ENCODE data around the genes CBLIF, MS4A3, MS4A14 and MS4A5.

DNA sequence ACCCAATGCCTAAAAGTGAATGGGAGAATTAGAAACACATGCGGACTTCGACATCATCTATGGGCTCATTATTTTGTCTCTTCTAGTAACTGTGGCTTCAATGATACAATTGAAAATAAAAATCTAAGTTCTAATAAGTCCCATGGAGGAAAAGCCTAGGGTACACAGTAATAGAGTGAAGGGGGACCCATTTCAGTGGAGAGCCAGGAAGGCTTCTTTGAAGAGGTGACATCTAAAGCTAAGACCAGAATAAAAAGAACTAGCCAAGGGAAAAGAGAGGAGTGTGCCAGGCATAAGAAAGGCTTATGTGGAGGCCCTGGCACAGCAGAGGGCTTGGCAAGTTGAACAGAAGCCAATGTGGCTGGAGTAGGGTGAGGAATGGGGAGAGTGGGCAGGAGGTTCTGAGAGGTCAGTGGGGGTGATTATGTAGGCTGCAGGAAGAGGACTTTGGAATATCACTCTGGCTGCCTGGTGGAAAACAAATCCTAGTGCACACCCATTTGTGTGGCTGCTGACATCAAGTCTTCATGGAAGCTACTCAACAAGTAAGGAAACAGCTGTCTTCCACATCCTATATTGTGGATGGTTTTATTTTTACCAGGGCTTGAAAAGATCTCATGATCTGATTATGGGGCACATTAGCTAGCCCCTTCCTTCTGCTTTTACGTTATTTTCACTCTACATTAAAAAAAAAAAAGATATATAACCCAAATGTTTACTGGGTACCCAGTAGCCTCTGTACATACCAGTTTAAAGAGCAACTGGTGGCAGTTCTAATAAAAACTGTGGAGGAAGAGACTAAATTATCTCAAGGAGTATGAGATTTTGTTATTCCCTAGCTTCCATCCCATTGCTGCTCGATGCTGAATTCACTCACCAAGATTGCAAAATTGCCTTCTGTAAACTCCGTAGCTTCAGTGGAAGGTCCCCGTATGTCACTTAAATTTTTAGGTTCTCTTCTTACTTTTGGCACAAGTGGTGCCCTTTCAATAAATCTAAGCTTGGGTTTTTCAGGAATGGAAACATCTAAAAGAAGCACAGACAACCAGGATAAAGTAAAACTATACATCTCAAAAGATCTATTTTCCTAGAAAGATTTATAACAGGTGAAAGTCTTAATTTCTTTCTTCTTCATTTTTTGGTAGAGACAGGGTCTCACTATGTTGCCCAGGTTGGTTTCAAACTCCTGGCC lies 3.4 kb downstream of the MRPL16 start:
- RRBS, 2 experiments = no CpG with 5 or more reads among the region's 6 CpGs

DNA sequence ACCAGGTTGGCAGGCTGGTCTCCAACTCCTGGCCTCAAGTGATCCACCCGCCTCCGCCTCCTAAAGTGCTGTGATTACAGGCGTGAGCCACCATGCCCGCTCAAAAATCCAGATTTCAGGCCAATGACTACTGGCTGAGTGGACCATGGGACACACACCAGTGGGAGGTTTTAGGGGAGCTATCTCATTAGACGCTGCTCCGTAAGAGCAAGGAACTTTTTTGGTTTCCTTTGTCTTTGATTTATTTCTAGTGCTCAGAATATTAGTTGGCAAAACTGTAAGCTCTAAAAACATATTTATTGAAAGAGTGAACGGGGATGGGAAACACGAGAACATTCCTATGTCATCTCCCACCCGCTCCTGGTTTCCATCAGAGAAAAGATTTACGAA lies 1.1 kb downstream of the MRPL16 start:
- RRBS, 2 experiments = no CpG with 5 or more reads among the region's 10 CpGs

DNA sequence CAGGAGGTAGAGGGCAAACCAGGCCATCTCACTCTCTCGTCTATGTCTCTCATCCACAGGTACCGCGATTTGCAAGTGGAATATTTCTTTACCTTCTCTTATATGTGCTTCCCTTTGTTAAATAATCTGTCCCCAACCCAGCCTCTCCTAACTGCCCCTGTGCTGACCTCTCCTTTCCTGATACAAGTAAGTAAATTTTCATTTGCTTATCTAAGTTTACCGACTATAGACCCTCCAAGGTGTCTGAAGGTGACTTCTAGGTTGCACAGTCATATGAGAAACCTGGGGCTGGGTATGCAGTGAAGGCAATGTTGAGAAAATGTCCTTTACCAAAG lies at the start of gene CBLIF:
Gene CBLIF (minus strand): TSS at position 73 of the 335 bp plus-strand sequence.
- RRBS, 2 experiments = no CpG with 5 or more reads among the region's 4 CpGs

- RRBS, 2 experiments = no CpG with 5 or more reads among the region's 7 CpGs
Observed at GRCh38 chr11:60056547-60056975, at the start of gene MS4A3. MS4A3 (plus strand) TSS chr11:60056665.

GRCh38 chr11:60183519-60184272 lies 813 bp upstream of the MS4A6A start:
- RRBS, 2 experiments = no CpG with 5 or more reads among the region's 2 CpGs

DNA sequence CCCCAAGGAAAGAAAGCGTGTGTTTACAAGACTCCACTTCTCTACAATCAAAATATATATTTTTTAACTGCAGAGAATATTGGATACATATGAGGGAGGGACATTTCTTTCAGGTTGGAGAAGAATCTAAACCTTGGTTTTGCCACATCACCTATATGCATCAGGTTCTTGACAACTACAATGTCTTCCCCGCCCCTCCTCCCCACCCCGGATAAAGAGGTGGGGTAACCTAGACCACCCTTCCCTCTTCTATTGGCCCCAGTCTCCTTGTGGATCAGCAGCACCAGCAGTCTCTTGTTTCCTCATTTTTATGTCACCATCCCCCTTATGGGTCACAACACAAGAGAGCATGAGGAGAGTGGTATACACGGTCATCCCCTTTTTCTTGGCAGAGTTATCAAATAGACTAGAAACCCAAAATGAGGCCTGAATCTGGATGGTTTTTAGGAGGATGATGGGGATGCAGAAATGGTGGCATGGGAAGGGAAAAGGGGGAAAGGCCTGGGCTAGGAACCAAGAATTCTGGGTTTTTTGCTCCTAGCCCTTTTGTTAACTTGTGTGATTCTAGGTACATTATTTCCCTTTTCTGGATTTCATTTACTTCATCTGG lies 1.2 kb downstream of the MS4A4E start:
- RRBS, 2 experiments = no CpG with 5 or more reads among the region's 4 CpGs

DNA sequence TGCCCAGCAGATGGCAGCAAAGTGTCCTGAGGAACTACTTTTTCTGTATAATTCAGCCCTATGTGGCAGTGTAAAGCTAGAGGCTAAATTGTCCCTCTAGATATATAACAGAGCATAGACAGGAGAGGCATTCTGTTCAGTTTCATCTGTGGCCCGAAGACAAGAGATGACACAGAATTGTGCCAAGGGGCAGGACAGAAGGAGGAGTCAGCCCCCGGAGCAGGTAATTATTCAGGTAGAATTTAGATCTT lies 14.8 kb upstream of the MS4A7 start:
- RRBS, 2 experiments = no CpG with 5 or more reads among the region's 2 CpGs

DNA sequence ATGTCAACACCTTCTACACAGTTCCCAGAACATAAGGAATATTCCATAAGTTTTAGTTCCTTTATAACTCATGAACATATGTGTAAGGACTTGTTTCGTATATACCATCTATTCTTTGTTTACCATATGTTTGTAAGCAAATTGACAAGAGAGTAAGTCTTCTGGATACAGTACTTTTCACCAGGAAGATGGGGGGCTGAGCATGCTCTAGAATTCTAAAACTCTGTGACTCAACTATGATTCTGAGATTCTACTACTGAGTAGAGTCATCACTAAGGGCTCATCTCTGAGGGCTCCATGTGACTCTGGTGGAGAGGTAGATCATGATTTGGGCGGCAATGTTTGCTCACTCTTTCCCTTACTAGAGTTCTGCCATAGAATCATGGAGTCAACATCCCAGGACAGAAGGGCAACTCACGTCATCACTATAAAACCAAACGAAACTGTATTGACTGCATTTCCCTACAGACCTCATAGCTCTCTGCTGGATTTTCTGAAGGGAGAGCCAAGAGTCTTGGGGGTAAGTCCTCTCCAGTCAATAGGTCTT lies at the start of gene MS4A14:
Gene MS4A14 (plus strand): TSS at position 263 of the 547 bp plus-strand sequence.
- RRBS, 2 experiments = no CpG with 5 or more reads among the region's 4 CpGs

DNA sequence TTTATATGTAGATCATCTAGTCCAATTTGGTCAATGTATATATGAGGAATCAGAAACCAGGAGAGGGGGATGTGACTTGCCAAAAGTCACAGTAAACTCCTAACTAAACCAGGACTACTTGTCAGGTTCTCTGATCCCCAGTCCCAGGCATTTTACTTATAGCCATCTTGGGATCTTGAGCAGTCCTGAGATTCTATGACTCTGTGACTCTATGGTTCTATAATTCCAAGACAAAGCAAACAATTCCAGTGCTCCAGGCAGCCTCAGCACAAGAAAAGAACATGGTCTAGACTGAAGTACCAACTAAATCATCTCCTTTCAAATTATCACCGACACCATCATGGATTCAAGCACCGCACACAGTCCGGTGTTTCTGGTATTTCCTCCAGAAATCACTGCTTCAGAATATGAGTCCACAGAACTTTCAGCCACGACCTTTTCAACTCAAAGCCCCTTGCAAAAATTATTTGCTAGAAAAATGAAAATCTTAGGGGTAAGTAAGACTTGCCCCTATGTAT lies at the start of gene MS4A5:
Gene MS4A5 (plus strand): TSS at position 238 of the 518 bp plus-strand sequence.
- RRBS, 2 experiments = no CpG with 5 or more reads among the region's 4 CpGs

GRCh38 chr11:60711062-60711781 lies 11.8 kb downstream of the MS4A8 start:
- RRBS, 2 experiments = no CpG with 5 or more reads among the region's 5 CpGs

DNA sequence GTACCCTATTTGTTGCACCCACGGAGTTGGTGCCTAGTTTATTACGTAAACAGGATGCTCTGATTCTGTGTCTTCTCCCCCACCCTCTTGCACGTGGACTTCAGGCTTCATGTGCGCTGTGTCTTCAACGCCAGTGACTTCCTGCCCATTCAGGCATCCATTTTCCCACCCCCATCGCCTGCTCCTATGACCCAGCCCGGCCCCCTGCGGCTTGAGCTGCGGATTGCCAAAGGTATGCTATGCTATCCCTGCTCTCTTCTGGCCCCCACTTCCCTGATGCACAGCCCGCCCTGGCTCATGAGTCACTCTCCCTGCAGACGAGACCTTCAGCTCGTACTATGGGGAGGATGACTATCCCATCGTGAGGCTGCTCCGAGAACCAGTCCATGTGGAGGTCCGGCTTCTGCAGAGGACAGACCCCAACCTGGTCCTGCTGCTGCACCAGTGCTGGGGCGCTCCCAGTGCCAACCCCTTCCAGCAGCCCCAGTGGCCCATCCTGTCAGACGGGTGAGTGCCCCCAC lies 5.8 kb downstream of the ZP1 start:
- RRBS, 2 experiments = no CpG with 5 or more reads among the region's 17 CpGs

- RRBS, 2 experiments = no CpG with 5 or more reads among the region's 2 CpGs
Observed at GRCh38 chr11:60878774-60879272, 11.5 kb downstream of the ZP1 start.

GRCh38 chr11:60890545-60891391 lies 15.6 kb downstream of the PRPF19 start:
- RRBS, 2 experiments = no CpG with 5 or more reads among the region's 11 CpGs

DNA sequence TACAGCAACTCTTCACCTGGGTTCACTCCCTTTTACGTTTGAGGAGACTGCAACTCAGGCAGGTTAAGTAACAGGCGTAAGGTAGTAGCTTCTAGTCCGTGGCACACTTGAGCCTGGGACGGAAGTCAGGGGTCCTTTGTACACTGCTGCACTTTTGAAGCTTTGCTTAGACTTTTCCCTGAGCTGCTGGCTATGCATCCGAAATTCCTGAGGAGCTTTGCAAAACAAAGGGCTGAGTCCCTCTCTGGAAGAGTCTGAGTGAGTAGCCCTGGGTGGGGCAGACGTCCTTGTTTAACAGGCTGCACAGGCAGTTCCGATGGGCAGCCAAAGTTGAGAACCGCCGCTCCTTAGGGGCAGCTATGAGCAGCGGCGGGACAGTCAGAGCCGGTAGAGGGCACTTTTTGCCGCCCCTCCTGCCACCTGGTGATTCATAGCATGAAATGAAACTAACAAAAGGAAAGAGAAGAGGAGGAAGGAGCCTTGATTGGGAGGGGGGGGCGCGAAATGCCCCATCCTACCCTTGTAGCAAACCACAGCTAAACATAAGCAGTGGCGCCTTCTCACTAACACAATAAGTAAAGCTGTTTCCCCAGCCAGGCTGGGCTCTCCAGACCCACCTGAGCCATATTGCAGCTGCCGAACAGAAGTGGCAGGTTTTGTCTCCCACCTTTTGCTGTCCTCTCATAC lies 1.4 kb downstream of the TMEM109 start:
- RRBS, 2 experiments = no CpG with 5 or more reads among the region's 17 CpGs

- RRBS, 2 experiments = no CpG with 5 or more reads among the region's 11 CpGs
Observed at GRCh38 chr11:60925260-60925855, 1.1 kb downstream of the TMEM132A start.

- RRBS, 2 experiments = 75 to 85% methylated on average over 5 to 6 of the region's 23 CpGs
Observed at GRCh38 chr11:60927235-60928156, 3.2 kb downstream of the TMEM132A start.

GRCh38 chr11:60954260-60954823 lies 2.4 kb upstream of the SLC15A3 start:
- RRBS, 2 experiments = no CpG with 5 or more reads among the region's 8 CpGs

DNA sequence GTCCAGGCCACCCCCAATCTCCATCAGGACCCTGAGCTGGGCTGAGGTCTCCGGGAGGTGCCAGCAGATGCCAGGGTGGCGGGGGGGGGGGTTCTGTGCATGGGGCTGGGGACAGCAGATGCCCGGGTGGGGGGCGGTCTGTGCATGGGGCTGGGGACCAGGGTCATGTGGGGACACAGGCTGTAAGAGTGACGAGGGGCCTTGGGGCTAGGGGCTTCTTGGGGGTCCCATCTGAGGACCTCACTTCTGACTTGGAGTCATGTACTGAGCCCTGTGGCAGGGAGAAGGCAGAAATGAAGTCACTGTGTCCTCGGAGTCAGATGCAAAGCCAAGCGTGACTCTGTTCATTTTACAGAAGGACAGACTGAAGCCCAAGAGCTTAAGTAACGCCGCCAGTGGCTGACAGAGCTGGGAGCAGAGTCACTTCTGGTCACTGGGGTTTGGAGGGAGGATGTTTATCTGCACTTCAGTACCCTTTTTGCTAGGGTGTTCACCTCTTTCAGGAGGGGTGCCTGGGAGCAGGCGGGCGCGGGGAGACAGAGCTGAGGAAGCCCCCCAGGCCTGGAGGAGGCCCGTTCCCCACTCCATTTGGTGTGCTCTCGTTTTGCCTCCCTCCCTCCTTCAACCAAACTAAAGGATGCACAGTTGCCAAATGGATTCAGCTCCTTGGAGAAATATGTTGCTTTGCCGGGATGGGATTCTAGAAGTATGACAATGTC lies 10.7 kb downstream of the CD6 start:
- RRBS, 2 experiments = 60 to 78% methylated on average over 3 of the region's 15 CpGs

DNA sequence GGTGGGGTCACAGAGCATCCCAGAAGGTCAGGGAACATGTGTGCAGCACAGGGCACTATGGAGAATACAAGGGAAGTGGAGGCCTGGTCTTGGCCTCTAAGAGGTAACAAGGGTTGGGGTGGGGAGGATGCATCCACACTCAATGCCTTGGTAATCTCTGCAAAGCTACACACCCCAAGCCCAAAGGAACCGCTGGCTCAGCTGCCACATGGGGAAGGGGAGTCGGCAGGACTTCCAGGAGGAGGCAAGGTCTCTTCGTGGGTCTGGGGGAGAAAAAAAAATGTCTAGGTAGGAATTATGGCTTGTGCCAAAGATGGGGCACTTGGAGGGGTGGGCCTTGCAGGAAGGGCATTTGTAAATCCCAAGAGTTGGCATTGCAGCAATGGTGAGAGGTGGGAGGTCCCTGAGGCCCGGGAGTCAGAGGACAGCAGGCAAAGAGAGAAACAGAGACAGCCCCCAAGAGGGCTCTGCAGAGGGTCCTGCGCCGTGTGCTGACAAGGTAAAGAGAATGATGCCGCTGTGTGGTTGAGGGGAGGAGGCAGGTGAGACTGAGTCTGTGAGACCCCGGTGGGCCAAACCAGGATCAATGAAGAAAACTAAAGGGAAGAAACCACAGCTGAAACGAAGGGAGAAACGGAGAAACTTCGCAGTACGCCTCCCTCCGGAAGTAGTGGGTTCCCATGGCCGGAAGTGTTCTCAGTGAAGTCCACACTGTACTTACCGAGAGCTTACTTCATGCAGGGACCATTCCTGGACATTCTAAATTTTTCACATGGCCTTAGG lies 17.5 kb downstream of the CD5 start:
- RRBS, 2 experiments = 84 to 91% methylated on average over 5 of the region's 15 CpGs

DNA sequence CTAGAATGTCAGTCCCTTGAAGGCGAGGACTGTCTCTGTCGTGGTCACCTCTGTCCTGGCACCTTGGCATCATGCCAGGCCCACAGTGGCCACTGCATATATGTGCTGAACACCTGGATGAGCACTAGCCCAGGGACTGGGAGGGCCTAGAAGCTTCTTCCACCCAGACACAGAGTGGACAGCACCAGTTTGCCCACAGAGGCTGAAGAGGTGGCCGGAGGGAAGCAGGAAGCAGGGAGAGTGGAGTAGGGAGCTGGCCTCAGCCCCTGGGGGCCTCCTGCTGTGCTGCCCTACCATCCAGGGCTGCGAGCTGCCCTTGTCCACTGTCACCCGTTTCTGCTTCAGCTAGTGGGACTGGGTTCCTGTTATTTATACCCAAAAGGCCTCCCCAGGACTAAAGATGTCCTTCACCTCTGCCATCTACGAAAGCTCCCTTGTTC lies 28.5 kb downstream of the VPS37C start:
- RRBS, 2 experiments = no CpG with 5 or more reads among the region's 6 CpGs